Left colon (tissue), 1 donor: Measurements from ENCODE around the genes ARHGEF7, SPACA7 and MCF2L.

DNA sequence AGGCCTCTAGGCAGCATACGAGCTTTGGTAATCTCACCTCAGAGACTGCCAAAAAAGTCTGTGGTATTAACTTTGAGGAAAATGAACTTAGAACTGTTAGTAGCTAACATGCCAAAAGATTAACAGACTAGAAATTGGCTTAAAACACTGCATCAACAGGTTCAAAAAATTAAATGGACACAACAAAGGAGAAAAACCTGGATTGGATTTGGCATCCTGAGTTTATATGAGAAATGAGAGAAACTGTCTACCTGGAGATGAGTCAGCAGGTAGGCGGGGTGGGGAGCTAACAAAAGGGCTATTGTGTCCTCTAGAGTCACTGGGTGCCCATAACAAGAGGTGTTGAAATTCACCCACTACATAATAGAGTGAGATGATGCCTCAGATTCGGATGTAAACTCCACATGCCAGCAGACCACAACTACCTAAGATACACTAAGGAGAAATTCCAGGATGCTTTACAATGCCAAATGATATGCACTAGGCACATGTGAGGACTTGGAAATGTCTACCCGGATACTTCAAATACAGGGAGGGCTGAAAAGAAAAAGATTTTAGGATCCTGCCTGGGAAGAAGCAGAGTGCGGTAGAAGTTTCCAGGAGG lies 6.4 kb downstream of the ANKRD10 start:
- PRO-cap = no peak

GRCh38 chr13:111115041-111115646 lies at the start of gene ARHGEF7:
TSS of gene ARHGEF7 (plus strand) at chr13:111115310.
- PRO-cap = no peak

DNA sequence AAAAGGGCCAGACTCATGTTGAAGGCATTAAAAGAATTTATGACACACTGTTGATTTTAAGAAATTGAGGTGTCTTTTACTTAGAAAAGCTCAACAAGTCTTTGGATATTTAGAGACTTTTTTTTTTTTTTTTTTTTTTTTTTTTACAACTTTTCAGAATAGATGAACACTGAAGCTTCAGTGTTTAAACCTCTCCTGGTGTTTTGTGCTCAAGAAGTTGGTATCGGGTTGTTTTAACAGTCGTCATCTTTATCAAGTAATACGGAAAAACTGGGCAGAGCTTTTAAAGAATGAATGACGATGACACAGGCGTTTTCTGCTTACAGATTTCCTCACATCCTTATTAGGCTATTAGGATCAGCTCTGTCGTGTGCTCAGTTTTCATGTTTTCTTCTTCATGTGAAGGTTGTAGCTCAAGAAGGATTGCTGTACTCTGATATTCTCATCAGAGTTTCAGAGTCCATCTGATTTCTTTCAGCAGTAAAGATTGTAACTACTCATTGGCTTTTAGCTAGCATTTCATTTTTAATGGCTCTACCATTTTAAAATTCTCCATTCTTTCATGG lies 39.3 kb upstream of the TEX29 start:
- PRO-cap = no peak

DNA sequence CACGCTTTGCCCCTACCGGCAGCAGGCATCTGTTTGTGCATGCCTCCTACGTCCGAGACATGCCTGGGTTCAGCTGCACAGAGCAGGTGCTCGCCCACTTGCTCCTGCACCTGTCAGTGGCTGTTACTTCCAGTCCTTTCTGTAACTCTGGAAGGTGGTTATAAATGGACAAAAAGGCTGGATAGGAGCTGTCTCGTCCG lies 18.0 kb upstream of the TEX29 start:
- PRO-cap = no peak

DNA sequence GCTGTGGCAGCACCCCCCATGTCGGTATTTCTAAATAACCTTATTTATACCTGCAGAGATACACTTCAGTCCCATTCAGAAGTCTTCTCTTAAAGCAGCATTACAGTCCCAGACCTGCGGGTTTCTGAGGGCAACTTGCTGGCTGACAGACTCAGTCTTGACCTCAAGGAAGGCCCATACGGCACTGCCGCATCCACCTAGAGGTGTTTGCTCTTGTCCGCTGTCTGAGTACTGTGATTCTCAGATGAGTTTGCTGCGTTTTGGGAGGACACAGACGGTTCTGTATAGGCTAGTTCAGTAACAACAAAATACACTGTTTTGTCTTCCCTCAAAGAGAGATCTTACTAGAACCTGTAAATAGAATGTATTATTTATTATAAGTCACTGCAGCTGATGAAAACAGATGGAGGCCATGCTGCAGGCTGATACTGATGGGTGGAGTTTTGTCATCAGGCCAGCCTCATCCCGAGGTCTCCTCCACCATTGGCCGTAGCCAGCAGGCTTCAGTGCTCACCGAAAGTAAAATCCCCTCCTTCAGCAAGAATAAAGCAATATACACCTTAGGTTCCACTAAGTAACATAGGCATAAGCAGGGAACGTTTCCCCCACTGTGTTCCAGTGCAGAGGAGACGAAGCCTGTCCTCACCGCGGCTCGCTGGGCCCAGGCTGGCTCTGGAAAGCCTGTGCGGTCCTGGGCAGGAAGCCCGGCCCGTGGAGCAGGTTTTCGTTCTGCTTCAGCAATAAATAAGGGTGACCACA lies 16.6 kb upstream of the TEX29 start:
- PRO-cap = no peak

- PRO-cap = no peak
Observed at GRCh38 chr13:111645904-111646103, 325.4 kb downstream of the TEX29 start.

DNA sequence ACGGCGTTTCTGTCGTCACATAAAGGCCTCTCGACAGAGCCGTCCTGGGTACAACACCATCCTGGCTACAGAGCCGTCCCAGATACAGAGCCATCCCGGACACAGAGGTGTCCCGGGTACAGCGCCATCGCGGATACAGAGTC lies 222.8 kb upstream of the SOX1 start:
- PRO-cap = no peak

- PRO-cap = no peak
Observed at GRCh38 chr13:111893639-111893975, 173.3 kb upstream of the SOX1 start.

- PRO-cap = no peak
Observed at GRCh38 chr13:112375937-112376651, at the start of gene SPACA7. TSS of gene SPACA7 (plus strand) at chr13:112376355.

GRCh38 chr13:112554860-112555248 lies 33.1 kb downstream of the TUBGCP3 start:
- PRO-cap = no peak

DNA sequence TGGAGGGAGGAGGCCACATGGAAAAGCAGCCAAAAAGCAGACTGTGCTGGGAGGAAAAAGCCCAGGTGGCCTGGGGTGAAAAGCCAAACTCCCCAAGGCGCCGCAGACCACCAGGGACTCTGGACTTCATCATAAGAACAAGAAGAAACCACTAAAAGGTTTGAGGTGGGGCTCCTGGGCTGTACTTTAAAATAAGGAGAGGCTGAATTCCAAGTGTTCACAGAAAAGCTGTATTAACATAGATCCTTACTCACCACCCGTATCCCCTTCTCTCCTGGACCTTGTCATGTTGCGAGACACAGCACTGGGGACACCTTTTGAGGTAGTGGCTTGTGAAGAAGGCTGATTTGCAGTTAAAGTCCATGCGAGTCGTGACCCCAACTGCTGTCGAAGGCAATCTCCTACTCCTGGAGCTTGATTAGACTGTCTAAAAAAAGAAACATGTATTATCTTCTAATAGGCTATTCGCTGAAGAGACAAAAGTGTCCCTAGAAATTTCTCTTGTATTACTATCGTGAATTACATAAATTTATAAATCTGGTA lies 32.1 kb downstream of the TUBGCP3 start:
- PRO-cap = no peak

DNA sequence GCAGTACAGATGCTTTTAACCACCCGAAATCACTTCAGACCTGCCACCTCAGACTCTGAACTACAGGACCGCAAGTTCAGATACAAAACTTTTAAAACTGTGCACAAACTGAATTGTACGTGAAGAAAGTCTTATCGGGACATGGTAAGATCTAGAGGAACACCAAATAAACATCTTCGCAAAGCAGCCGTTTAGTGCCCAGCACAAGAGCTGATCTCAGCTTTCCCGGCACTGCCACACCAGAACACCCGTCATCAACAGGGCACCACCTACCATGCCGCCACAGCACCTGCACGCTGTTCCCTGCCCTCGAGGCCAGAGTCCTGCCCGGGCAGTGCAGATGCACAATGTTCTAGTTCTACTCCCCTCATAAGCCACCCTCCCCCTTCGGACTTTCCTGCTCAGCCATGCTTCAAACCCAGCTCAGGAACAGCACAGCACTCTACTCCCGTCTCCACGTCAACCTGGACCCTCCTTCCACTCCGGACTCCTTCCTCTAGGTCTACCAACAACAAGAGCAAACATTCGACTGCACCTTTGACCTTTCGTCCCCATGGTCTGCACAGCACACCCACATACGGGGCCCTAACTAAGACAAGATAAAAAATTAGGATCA lies 25.2 kb downstream of the TUBGCP3 start:
- PRO-cap = no peak

DNA sequence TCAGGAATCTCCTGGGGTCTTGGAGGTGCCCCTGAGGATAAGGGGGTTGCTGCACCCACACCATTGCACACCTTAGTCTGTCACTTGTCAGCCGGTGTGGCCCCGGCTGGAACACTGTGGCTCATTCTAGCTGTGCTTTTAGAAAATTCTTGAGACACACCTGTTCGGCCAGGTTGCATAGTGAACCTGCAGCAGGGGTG lies 71.8 kb downstream of the ATP11A start:
- PRO-cap = no peak

DNA sequence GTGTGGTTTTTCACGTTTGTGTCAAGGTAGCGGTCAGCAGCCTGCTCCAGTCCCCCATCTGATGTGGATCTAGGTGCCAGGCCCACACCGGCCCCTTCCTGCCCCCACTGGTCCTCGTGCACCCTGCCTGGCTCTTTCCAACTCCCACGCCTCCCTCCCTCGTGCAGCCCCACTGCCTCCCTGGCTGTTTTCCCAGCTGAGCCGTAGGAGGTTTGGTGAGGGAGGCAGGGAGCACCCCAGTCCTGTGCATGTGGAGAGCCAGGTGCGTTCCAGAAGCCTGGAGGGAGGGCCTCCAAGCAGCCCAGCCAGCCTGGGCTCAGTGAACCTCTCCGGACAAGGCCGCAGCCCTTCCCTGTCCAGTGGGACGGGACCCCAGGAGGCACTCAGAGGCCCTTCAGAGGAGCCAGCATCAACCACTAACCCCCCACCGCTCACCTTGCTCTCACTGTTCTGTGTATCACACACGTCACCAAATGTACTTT lies 122.4 kb downstream of the ATP11A start:
- PRO-cap = no peak

- PRO-cap = no peak
Observed at GRCh38 chr13:112826602-112827215, 136.9 kb downstream of the ATP11A start.

GRCh38 chr13:112943062-112944042 lies 25.7 kb upstream of the MCF2L start:
- PRO-cap = bidirectional peak, plus-strand start at chr13:112943875, minus-strand start at chr13:112943762

GRCh38 chr13:112956331-112957278 lies 12.4 kb upstream of the MCF2L start:
- PRO-cap = no peak

DNA sequence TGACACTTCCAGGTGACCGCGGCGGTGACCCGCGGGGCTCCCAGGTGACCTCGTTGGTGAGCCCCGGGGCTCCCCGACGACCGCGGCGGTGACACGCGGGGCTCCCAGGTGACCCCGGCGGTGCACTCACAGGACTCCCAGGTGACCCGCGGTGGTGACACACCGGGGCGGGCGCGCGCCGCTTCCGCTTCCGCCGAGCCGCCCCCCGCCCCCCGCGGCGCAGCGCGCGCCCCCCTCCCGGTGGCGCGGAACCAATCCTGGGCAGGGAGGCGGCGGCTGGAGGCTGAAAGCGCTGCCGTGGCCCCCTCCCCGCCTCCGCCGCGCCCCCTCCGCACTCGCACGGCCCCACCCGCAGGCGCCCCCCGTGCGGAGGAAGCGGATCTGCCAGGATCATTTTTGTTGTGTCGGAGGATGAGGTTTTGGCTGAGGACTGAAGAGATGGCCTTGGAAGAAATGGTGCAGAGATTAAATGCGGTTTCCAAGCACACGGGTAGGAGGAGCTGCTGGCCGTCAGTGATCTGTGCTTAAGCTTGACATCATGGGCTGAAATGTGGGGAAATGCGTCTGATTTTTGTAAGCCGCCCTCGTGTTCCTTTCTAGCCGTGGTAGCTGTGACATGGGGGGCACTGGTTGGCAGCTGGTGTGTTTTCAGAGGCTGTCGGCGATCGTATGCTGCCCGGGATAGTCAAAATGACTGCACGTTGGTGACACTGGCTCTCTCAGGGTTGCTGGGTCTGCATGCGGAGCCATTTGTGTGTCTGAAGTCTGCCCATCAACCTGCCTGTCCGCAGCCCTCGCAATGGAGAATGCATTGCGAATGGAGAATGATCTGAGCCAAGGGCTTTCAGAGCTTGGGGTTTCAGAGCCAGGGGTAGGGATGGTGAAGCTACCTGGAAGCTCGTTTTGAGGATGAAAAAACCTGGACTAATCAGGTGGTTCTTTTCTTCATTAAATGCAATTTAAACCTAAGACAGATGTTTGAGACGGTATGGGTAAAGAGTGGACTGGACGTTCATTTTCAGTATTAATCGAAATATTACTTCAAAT lies at the start of gene MCF2L:
TSS of gene MCF2L (plus strand) at position 246 of the 1,047 bp plus-strand sequence.
- PRO-cap = bidirectional peak, plus-strand start at position 264 of the sequence, minus-strand start at position 128 of the sequence; bidirectional peak, plus-strand start at position 536 of the sequence, minus-strand start at position 432 of the sequence

DNA sequence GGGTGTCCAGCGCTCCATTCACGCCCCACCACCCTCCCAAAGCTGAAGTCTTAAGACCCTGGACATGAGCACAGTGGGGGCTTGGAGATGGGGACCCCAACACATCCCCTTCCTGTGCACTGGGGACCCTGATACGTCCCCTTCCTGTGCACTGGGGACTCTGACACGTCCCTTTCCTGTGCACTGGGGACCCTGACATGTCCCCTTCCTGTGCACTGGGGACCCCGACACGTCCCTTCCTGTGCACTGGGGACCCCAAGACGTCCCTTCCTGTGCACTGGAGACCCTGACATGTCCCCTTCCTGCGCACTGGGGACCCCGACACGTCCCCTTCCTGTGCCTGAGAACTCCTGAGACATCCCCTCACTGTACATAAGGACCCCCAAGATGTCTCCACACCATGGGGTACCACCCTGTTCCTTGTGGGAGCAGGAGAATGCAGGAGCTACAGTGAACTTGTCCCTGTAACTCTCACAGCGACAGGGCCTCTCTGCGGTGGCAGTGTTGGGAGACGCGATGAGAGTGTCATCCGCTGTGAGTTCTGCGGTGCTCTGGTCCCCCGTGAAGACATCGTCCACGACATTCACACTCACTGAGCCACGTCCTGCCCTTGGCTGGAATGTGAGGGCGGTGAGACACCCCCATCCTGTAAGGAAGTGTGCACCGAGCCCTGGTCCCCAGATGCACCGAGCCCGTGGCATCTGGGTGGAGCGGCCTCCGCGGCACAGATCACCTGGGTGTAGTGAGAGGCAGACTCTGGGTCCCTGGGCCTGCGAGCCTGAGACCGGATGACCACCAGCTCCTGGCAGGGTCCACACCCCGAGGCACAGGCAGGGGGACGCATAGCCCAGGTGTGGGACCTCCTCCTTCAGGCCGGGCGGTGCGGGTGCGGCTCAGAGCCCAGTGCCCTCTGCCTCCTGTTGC lies 12.1 kb downstream of the MCF2L start:
- PRO-cap = no peak

- PRO-cap = bidirectional peak, plus-strand start at chr13:112997026, minus-strand start at chr13:112996893
Observed at GRCh38 chr13:112996655-112997156, 27.7 kb downstream of the MCF2L start.